Left lung (tissue), 1 donor: ENCODE measurements around a stretch of chr22.

DNA sequence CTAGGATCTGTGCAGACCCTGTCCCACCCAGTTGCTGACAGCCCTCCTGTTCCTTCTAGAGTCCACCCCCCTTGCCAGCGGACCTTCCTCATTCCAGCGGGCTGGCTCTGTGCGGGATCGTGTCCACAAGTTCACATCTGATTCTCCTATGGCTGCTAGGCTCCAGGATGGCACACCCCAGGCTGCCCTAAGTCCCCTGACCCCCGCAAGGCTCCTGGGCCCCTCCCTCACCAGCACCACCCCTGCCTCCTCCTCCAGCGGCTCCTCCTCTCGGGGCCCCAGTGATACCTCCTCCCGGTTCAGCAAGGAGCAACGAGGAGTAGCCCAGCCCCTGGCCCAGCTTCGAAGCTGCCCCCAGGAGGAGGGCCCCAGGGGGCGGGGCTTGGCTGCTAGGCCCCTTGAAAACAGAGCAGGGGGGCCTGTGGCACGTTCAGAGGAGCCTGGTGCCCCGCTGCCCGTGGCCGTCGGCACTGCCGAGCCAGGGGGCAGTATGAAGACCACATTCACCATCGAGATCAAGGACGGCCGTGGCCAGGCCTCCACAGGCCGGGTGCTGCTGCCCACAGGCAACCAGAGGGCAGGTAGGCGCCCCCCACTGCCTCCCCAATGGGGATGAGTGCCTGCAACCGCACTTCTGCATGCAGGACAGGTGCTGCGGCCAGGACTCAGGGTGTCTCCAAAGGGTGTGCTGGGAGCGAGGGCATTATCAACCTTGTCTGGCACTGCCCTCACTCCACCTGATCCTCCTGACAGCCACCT lies 10.0 kb downstream of the SMTN start:
- PRO-cap = no peak

DNA sequence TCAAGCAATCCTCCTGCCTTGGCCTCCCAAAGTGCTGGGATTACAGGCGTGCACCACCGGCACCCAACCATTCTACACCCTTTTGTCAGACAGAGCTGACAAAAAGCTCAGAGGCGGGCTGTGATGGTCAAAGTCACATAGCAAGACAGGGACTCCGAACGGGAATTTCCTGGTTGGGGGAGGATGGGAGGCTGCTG lies 811 bp downstream of the SELENOM start:
- PRO-cap = no peak

GRCh38 chr22:31106856-31107235 lies 522 bp downstream of the SELENOM start:
- PRO-cap = bidirectional peak, plus-strand start at chr22:31107106, minus-strand start at chr22:31107183

DNA sequence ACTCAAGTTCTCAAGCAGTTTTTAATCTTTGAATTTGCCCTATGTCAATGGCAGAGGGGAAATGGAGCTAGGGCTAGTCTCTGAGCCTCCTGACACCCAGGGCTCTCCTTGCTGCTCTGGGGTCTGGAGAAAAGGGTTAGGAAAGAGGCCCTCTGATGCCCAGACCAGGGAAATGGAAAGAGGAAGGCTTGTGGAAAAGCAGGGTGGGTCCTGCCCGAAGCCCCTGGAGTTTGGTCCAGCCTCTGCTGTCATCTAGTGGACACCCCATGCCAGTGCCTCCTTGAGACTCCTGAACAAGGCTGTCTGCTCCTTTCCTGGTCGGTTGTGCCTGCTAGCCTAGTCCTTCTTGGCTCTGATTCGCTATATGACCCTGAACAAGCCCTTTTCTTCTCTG lies 8.6 kb upstream of the PLA2G3 start:
- PRO-cap = no peak

DNA sequence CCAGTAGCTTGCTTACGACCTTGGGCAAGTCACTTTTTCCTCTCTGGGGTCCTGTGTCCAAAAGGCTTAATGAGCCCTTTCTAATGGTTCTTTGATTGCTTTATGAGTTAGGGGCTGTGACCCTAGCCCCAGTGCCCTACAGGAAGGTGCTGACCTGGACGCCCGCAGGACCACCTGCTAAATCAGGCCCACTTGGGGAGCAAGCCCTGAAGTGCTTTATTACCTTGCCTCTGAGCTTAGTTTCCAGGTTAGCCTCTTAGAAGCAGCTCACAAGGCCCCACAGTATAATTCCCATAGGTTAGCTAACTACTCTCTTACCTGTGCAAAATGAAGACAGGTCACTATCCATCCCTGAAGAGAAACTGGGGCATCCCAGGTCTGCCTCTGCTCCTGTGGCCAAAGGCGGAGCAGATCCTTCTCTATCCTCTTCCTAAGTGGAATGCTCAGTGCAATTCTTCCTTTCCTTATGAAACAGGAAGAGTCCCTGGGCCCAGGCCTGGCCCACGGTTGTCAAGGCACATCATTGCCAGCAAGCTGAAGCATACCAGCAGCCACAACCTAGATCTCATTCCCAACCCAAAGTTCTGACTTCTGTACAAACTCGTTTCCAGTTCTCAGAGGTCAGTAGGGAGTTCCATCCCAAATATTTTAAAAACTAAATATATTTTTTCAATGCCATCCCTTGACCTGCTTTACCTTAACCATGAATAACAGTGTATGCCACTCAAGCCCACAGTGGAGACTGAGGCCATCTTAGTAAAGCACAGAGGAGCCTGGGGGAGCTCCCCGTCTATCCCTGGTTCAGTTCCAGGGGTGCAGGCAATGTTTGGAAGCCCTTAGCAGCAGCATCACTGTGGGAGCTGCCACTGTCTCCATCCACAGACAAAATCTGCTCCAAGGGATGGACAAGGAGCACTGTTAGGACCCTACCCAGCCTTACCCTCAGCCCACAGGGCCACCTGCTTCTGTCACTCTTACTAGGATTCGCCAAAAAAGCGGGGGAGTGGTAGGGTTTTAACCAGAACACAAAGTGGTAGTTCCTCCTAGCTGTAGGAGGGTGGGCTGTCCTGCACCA lies 10.0 kb downstream of the PIK3IP1 start:
- PRO-cap = no peak

DNA sequence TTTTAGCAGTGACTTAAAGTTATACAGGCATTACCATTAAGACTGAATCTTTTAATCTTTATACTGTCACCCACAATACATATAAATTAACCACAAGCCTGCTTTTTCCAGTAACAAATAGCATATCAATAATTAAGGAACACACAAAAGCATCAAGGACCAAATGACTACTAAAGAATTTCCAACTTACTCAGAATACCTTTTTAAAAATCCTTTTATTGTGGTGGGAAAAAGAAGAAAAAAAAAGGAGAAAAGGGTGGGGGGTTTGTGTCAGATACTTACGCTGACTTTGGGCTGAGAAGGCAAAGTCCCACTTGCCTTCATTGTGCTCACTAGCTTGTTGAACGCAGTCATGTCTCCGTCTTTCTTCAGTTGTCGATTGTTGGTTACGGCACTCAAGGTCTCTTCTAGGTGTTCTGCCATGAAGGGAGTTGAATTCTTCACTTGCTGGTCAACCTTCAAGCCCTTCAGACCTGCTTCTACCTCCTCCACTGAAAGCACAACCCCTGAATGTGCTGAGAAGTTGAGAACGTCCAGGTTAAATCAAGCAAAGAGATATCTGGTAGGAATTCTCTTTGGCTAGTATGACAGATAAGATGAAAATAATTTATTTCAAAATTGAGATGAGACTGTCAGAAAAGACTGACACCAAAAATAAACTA lies 35.6 kb downstream of the EIF4ENIF1 start:
- PRO-cap = no peak

DNA sequence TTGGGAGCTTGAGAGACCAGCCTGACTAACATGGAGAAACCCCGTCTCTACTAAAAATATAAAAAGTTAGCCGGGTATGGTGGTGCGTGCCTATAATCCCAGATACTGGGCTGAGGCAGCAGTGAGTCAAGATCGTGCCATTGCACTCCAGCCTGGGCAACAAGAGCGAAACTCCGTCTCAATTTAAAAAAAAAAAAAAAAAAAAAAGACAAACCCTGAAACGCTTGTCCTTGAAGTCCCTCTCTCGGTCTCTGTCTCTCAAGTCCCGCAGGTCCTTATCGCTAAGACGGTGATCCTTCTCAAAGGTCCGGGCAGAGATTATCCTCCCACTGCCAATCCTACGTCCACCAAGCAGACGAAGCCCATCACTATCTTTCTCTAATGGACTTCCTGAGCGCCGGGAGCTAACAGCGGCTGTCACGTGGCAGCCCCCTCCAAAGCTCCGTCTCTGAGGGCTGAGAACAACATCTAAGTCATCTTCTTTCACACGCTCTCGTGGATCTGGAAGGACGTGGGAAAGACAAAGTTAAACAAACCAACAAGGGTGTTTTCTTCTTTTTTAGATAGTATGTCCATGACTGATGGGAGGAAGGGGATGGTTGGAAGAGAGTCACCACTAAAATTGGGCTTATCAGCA lies 26.1 kb downstream of the EIF4ENIF1 start:
- PRO-cap = no peak

GRCh38 chr22:31637705-31638705 lies 24.0 kb downstream of the PISD start:
- PRO-cap = bidirectional peak, plus-strand start at chr22:31638576, minus-strand start at chr22:31638523

GRCh38 chr22:31681806-31682259 lies 19.8 kb upstream of the PISD start:
- PRO-cap = no peak

GRCh38 chr22:31685185-31685880 lies 23.3 kb upstream of the PISD start:
- PRO-cap = no peak

DNA sequence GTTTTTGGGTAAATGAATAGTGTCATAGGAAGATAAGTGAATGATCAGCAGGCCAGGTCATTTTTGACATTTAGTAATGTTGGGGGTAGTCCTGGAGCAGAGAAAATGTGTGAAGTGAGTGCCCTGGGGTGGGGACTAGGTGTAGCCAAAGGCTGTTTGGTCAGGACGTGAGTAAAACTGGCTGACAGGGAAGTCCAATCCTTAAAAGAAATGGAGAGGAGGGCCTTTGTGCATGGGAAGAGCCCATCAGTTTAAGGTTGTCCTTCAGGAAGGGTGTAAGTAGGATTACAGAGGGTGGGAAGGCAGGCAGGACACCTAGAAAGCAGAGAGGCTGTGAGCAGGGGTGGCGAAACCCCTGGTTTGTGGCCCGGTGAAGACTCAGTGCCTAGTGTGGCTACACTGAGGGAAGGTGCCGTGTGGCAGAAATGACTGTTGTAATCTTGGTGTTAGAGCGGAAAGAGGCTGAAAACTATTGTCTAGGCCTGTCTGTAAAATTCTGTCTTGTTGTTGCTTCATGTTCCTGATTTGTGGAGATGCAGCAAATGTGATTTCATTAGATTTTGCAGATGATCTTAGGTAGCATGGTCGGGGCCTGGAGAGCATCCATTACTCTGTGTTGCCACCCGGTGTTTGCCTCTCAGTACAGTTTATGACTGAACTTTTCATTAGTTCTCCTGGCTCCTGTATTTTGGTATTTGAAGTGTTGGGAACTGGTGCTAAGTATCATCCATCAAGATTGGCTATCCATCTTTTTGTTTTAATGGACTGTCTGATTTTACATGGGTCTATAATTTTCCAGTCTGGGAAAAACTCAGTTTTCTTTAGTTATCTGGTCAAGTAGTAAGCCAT lies 7.5 kb downstream of the YWHAH start:
- PRO-cap = no peak

DNA sequence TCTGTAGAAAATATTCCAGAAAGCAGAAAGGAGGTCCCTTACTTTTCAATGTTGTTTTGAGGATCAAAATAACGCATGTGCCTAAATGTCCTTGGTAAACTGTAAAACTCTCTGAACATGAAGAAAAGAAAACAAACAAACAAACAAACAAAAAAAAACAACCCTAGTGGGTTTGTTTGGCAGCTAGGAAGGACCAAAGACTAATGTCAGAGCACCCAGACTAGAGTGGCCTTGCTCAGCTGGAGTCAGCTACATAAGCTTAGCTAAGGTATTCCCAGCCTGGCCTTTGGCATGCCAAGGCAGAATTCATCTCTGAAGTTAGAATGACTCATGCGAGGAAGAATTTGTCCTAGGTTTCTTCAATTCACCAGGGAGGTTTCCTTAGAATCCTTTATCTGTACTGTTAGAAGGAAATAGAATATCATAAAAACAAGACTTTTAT lies 36.0 kb downstream of the SLC5A1 start:
- PRO-cap = no peak

GRCh38 chr22:32533601-32534289 lies 59.1 kb downstream of the FBXO7 start:
- PRO-cap = unidirectional peak, plus-strand start at chr22:32534053

DNA sequence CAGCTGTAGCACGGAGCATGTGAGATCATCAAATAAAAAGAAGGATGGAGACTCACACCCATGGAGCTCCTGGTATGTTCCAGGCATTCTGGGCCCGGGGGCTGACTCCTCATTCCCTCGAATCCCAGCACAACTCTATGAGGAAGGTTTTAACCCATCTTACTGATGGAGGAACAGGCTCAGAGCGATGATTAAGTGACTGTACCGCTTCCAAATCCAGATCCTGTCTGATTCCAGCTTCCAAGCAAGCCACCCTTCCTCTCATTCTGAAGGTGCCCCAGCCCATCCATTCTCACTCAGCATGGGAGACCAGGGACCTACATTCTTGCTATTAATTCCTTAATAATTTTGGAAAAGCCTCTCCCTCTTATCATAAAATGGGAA lies 60.3 kb downstream of the FBXO7 start:
- PRO-cap = no peak

- PRO-cap = no peak
These were observed 109.3 kb downstream of the FBXO7 start for GRCh38 chr22:32583740-32584572.

GRCh38 chr22:32603483-32604665 lies 129.3 kb downstream of the FBXO7 start:
- PRO-cap = no peak

- PRO-cap = no peak
These were observed 147.3 kb downstream of the FBXO7 start for GRCh38 chr22:32621820-32622415.

GRCh38 chr22:32623889-32624304 lies 149.3 kb downstream of the FBXO7 start:
- PRO-cap = no peak

- PRO-cap = no peak
These were observed 149.1 kb upstream of the TIMP3 start for GRCh38 chr22:32652400-32652904.

- PRO-cap = no peak
These were observed 49.5 kb downstream of the TIMP3 start for GRCh38 chr22:32850849-32851538.